ENCODE measurements around the genes RPS7 and DCDC2C.

- PRO-cap: no peak
Measured at GRCh38 chr2:3488597-3489510, 30.5 kb downstream of the ADI1 start.

GRCh38 chr2:3574933-3575454, at the start of gene RPS7:
Gene RPS7 (plus strand): TSS chr2:3575260.
- PRO-cap: bidirectional peak, plus-strand start at chr2:3575325, minus-strand start at chr2:3575094

DNA sequence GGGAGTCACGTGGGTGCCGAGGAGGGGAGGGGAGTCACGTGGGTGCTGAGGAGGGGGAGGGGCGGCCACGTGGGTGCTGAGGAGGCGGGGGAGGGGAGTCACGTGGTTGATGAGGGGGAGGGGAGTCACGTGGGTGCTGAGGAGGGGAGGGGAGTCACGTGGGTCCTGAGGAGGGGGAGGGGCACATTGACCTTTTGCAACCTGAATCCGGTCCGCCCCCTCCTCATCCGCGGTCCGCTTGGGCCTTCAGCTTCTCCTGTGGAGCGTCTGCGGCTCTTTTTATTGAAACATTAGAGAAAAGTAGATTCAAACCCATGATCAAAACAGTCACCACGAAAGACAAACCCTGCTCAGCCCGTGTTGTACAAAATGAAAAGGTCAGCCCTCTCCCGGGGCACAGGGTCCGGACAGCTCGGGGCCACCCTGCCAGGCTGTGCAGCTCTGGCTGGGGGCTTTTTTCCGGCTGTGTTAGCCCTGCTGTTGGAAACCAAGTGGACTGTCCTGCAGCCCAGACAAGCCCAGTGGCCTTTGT, 10.6 kb downstream of the COLEC11 start:
- PRO-cap: no peak

- PRO-cap: bidirectional peak, plus-strand start at chr2:3657784, minus-strand start at chr2:3657462
Measured at GRCh38 chr2:3657098-3657961, 670 bp upstream of the ALLC start.

- PRO-cap: no peak
Measured at GRCh38 chr2:3703352-3704037, at the start of gene DCDC2C. Gene DCDC2C (plus strand): TSS chr2:3703575.

GRCh38 chr2:3704038-3704516, 702 bp downstream of the DCDC2C start:
- PRO-cap: no peak

DNA sequence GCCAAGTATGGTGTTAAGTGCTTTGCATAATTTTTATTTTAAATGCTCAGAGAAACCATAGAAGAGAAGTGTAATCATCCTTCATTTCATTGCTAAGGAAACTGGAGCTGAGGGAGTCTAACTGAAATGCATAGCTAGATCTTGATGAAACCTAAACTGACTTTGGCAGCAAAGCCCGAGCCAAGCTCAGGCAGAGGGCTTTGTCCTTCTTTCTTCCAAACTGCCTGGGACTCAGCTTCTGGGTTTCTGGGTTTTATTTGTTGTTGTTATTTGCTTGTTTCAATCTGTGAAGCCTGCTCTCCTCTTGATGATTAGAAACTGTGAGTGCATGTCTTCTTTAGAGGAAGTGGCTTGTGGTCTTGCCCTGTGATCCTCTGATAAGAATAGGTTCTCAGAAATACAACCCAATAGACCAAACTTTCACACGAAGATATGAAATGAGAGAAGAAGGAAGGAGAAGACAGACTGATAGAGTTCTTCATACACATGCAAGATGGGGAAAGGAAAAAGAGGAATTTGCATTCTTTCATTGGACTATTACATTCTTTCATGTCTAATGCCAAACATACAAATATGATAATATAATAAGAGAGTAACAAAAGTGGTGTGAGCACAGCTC, 7.5 kb upstream of the RNF144A start:
- PRO-cap: no peak

DNA sequence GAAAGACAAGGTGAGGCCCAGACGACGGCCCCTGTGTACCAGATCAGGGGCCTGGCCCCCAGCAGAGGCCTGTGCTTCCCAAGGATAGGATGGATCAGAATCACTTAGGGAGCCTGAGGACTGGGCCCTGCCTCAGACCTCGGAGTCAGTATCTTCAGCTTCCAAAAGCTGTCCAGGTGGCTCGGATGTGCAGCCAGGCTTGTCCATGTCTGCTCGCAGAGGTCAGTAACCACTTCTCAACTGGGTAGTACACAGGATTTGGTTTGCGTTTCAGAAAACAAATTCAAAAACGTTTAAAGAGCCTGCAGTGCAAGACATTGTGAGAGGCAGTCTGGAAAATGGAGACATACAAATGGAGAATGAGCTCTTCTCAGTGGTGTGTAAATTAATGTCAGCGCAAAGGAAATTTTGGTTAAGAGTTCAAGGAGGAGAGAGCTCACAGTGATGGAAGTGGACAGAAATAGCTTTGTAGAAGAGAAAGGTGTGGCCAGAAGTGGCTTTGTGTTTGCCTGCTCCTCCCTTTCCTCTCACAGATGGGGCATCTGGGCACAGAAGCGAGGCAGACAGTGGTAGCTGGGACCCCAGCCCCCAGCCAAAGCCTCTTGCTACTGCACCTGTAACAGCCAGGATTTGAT, 111.2 kb downstream of the RNF144A start:
- PRO-cap: no peak

GRCh38 chr2:7046610-7047457, 129.6 kb downstream of the RNF144A start:
- PRO-cap: no peak

DNA sequence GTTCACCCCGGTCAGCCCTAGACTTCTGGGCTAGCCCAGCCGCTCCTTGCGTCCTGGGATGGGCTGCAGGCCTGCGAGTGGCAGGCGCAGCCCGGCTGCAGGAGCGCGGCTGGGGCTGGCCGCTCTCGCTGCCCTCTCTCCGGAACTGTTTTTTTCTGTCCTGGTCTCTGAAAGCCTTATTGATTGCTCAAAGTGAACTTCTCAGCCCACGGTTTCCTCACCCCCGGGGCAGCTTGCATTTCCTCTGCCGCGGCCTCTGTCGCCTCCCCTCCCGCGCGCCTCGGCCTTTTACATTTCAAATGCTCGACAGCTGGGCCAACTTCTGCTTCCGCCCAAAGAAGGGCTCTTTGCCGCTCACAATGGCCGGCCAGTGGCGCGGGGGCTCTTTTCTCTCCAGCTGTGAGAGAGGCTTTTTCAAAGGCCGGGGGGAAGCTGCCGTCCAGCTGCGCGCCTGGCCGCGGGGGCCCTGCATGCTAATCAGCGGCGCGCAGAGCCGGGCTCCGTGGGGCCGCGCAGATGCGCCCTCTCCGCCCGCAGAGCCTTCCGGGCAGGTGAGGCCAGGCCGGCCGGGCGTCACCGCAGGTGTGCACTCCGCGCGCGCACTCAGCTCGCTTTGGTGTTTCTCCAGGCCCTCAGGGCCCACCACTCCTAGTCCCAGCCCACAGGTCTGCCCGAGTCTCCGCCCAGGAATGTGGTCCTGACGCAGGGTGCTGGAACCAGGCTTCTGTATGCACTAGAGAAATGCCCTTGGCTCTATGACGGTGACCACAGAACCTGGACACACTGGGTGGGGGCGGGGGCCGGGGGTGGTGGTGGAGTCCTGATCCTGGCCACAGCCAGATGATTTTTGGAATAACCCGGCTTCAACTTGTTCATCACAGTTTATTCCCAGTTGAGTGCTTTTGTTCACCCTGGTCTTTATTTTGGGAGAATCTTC, 514.0 kb downstream of the RNF144A start:
- PRO-cap: no peak

DNA sequence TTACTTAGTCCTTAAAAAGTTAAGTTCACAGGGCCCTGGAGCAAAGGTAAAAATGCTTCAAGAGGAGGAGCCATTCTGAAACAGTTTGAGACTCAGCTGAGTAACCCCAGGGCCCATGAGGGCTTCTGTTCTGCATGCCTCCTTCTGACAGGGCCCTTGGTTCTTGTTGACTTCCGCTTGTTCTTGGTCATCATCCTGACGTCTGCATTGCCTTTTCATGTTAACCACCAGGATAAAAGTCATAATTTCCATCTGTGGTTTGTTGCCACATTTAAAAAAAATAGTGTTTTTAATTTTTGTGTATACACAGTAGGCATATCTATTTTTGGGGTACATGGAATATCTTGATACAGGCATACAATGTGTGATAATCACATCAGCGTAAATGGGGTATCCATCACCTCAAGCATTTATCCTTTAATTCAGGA, 550.9 kb downstream of the RNF144A start:
- PRO-cap: no peak

DNA sequence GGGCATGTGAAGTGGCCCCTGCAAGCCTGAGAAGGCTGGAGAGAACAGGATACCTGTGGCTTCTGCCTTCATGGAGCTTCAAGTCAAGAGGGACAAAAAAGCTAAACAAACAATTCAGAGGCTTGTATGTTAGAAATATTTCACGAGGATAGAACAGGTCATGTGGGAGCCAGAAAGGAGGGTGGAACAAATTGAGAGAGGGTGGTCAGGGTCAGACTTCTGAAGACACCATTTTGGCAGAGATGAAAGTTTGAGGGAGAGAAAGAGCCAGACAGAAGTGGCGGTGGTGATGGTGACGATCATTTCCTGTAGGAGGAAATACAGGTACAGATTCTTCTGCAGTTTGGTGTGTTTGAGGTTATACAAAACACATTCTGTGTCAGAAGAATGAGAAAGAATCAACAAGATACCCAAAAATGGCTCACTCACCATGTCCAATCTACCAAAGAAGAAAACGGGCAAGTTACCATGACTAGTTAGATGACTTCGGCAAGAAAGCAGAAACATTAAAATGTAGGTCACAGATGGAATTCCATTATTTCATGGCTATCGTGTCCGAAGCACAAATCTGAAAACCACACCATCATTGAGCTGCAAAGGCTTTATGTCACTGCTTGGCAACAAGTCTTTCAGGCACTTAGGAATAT, 732.6 kb downstream of the RNF144A start:
- PRO-cap: no peak

GRCh38 chr2:8003415-8004111, 678.3 kb upstream of the ID2 start:
- PRO-cap: no peak

DNA sequence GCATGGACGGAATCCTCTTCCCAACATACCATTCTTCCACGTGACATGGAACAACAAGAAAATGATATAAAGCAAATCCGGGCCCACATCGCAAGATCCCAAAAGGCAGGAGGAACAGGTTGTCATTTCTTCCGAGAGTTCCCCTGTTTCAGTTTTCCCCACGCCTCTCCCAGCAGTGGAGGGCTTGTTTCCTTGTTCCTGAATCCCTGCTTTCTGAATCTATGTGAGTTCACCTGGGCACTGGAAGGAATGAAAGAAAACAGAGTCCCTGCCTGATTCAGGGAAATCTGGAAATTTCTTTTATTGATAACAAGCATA, 562.5 kb upstream of the ID2 start:
- PRO-cap: no peak

GRCh38 chr2:8122592-8123052, 559.2 kb upstream of the ID2 start:
- PRO-cap: no peak

DNA sequence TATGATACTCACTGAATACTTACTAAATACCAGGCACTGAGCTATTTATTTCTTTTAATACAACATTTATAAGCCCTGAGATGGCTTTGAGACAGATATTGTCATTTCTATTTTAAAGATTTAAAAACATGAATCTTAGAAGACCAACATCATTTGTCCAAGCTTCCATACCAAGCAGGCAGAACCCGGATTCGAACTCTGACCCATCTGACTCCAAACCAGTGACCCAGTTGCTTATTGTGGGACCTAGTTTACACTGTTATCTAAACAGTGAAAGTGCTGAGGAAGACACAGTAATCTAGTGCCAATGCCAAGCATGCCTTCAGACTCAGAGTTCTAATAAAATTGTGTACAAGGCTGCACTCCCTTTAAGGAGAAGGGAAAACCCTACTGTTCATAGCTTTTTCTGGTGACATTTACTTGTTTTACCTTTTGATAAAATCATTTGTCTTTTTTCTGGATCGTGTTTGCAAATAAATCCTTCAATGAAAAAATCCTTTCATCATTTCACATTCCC, 558.7 kb upstream of the ID2 start:
- PRO-cap: no peak

- PRO-cap: no peak
Measured at GRCh38 chr2:8134507-8134945, 547.3 kb upstream of the ID2 start.

- PRO-cap: no peak
Measured at GRCh38 chr2:8241176-8241598, 440.7 kb upstream of the ID2 start.

DNA sequence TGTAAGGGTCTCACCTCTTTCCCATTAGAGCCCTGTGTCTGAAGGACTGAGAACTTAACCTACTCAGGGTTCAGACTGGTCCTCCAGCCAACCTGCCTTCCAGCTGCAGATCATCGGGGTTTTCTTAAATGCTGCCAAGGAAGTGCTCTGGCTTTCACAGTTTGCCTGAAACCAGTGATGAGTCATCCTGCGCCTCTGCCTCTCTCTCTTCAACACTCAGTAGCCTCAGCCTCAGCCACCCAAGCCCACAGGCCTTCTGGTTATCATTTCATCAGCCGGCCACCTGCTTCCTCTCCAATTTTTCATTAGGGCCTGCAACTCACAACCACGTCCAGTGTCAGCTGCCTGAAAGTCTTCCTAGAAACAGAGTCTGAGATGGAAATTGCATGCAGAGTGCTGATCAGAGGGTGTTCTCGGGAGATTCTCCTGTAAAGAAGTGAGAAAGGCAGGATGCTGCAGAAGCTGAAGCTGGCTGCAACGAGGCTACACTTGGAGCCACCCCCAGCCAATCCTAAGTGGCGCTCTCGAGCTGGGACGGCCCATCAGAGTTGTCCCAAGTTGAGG, 379.8 kb upstream of the ID2 start:
- PRO-cap: unidirectional peak, plus-strand start at position 51 of the sequence; unidirectional peak, plus-strand start at position 366 of the sequence

DNA sequence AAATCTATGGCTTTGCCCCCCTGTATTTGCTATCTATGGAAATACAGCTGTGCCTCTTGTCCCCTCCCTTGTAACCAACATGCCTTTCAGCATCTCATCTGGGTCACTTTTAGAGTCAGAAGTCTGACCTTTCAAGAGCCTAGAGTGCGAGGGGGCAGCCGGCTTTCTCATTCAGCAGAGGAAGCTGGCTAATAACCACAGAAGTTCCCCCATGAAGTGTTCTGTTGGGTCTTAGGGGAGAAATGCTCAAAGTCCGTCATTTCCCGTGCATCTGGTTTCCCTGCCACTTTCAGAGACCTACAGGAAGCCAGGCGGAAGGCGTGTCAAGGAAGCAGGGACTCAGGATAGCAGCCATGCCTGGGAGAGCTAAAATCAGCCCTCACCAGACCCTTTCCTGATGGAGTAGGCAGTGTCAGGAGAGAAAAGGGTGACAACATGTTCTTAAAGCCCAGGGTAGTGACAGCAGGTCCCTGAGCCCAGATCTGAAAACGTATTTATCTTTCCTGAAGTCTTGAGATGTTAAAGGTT, 301.8 kb upstream of the ID2 start:
- PRO-cap: no peak